Peritoneum (tissue), 1 donor: ENCODE measurements around the gene FGFBP2.

GRCh38 chr4:10736384-10736796 is 51.8 kb upstream of the CLNK start:
- PRO-cap = unidirectional peak, plus-strand start at chr4:10736668

DNA sequence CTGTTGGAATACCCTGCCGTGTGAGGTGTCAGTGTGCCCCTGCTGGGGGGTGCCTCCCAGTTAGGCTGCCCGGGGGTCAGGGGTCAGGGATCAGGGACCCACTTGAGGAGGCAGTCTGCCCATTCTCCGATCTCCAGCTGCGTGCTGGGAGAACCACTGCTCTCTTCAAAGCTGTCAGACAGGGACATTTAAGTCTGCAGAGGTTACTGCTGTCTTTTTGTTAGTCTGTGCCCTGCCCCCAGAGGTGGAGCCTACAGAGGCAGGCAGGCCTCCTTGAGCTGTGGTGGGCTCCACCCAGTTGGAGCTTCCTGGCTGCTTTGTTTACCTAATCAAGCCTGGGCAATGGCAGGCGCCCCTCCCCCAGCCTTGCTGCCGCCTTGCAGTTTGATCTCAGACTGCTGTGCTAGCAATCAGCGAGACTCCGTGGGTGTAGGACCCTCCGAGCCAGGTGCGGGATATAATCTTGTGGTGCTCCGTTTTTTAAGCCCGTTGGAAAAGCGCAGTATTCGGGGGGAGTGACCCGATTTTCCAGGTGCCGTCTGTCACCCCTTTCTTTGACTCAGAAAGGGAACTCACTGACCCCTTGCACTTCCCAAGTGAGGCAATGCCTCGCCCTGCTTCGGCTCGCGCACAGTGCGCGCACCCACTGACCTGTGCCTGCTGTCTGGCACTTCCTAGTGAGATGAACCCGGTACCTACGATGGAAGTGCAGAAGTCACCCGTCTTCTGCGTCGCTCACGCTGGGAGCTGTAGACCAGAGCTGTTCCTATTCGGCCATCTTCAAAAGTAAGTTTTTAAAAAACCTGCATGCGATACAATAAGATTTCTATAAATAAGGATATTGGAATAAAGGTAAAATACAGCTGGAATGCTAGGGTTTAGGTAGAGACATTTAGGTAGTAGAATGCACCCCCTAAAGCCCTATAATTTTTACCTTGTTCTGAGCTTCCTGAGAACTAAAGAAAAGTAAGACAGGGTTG is 362.2 kb downstream of the HS3ST1 start:
- PRO-cap = no peak

- PRO-cap = no peak
Measured at GRCh38 chr4:11722272-11722875, 293.7 kb upstream of the HS3ST1 start.

DNA sequence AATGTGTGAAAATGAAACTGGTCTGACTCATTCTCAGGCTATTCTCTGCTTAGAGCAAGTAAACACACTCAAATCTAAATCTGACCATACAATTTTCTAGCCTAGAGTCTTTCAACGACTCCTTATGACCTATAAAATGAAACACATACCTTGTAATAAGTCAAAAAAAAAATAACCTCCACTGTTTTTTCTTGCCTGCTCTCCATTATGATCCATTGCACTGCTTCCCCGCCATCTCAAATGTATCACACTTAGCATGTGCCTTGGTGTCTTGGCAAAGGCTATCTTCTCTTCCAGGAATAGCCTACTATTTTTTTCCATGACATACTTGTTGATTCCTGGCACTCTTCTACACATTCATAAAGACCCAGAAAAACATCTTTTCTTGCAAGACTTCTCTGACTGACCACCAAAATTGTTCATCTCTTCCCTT is 965.1 kb upstream of the HS3ST1 start:
- PRO-cap = no peak

- PRO-cap = no peak
Measured at GRCh38 chr4:13588509-13589405, 38.8 kb downstream of the BOD1L1 start.

DNA sequence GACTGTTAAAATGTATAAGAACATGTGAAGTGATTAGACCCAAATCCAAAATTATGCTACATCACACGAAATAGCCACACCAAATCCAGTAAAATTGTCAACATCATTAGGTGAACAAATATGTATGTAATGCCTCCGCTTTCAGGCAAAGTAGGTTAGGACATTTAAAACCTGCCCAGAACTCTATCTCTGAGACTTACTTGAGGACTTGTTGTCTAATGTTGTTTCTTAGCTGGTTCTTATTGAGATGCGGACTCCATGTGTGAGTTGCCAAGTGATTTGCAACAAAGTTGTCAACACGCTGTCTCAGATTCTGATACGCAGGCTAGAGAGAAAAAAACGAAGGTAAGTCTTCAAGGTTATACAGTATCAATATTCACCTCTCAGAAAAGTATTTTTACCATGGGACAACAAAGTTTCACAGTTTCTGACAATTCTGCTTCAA is 7.8 kb downstream of the BOD1L1 start:
- PRO-cap = no peak

DNA sequence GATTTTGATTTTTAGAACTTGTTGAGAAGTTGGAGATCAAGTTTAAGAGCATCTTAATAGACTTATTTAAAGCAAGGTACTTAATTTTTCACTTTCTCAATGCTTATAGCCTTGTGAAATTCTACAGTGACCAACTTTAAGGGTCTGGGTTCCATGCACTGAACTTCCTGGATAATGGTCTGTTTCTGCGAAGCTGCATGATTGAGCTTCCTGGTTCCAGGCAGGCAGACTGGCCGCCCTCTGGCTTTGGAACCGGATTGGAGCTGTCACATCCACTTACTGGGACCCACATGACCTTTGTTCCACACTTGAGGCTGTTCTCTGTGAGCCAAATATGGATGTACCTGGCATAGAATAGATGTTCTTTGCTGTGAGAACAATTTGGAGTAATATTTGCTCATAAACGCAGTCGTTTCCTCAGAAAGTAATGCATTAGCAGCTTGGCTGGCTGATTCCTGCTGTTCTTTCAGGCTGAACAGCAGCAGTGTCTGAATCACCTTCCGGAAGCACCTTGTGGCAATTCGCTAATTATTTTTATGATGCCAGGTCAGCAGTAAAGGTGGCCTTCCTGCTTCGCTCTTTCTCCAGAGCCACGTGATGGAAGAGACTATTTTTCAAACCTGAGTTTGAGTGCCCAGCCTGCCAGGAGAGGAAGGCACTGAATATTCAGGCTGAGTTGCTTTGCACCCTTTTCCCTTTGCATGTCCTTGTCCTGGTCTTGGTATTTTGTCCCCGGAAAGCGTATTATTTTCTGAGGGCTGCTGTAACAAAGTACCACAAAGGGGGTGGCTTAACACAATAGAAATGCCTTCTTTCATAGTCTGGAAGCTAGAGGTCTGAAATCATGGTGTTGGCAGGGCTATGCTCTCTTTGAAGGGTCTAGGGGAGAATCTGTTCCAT is 78.1 kb upstream of the BOD1L1 start:
- PRO-cap = no peak

- PRO-cap = no peak
Measured at GRCh38 chr4:13920768-13921409, 293.4 kb upstream of the BOD1L1 start.

GRCh38 chr4:14359284-14359485 is 643.1 kb upstream of the CPEB2 start:
- PRO-cap = no peak

DNA sequence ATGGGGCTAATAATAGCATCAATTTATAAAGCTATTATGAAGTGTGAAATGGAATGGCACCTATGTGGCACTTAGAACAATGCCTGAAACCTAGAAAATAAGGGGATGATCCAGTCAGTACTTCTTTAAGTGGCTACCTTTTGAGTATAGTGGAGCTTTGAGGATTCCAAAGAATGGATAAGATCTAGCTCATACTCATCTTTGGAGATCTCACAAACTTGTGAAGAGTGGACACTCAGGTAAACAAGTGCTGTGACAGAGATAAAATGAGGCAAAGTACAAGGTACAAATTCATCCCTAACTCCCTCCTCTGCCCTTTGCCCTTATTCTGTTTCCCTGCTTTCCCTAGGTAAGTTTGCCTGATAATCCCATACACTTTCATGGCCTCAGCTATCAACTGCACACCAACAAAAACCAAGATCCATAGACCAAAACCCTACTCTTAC is 16.5 kb upstream of the CPEB2 start:
- PRO-cap = no peak

- PRO-cap = no peak
Measured at GRCh38 chr4:15781565-15782494, 3.7 kb downstream of the CD38 start.

GRCh38 chr4:15962634-15963588 is at the start of gene FGFBP2:
TSS of gene FGFBP2 (minus strand) at chr4:15963175.
- PRO-cap = no peak

GRCh38 chr4:16161654-16162647 is 64.3 kb downstream of the TAPT1 start:
- PRO-cap = no peak

DNA sequence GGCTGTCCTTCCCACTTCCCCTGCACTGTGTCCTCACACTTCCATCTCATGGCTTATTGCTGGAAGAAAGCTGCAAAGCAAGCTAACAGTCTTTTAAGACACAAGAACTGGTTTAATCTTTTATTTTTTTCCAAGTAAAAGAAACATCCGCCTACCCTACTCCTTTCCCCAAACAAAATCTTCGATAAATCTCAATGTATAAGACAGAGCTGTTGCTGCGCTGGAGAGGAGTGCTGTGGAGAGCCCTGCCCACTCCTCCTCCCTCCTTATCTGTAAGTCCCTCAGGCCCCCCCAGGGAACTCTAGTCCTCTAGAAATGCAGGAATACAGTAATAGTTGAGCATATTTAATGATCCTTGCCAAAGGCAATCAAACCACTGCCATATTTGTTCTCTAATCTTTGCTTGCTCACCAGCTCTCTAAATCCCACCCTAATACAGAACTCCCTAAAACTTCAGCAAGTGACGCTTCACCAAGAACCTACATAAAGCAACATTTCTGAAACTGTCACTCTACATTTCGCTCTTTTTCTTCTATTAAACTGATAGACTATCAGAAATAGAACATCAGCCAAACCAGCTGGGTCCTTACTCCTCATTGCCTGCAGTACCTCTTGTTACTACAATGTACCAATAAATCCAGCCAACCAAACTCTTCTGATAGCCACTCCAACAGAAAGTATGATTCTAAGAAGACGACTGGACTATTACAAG is 13.8 kb downstream of the TAPT1 start:
- PRO-cap = no peak

DNA sequence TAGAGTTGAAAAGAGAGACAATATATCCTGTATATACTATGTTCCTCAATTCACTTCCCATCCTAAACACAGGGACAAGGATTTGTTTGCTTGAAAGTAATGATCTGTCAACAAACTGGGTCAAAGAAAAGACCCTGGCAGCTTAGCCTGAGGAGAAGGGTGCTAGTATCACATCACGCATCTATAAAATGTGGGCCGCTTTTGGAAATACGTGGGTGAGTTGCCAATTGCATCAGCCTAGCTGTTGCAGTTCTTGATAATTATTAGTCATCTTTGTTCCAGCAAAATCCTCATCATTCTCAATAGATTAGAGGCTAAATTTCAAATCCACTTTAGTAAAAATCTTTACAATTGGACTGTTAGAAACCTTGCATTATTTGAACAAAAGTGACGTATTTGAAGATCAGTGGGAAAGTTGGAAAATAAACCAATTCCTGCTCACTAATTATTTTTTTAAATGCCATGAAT is 33.6 kb upstream of the TAPT1 start:
- PRO-cap = no peak

GRCh38 chr4:16627950-16628565 is 270.4 kb downstream of the LDB2 start:
- PRO-cap = no peak

- PRO-cap = no peak
Measured at GRCh38 chr4:17622846-17623439, 8.5 kb downstream of the MED28 start.

- PRO-cap = no peak
Measured at GRCh38 chr4:17780394-17781025, 911 bp downstream of the FAM184B start.

DNA sequence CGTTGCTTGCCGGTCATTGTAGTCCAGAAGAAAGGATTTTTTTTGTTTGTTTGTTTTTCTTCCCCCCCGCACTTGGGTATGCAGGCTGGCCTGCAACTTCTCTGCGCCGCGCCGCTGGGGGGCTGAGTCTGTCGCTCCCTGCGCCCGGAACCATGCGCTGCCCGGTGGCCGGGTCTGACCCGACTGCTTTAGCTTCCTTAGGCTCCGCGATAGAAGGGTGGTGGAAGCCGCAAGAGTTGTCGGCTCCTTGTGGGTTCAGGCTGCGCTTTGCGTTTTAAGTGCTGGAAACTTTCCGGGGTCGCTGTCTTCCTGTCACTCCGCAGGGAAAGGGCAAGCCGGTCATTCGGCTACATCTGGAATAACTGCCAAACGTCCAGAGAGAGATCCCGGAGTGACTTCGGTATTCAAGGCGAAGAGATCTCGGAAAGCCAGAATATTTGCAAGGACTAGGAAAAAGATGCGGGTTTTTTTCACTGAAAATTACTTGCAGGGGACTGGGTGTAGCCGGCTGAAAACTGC is 732 bp upstream of the LCORL start:
- PRO-cap = no peak

GRCh38 chr4:18321664-18322104 is 300.1 kb upstream of the LCORL start:
- PRO-cap = no peak